Vermiform appendix (tissue), 1 donor: ENCODE results near the genes KCNK5 and TREM2.

DNA sequence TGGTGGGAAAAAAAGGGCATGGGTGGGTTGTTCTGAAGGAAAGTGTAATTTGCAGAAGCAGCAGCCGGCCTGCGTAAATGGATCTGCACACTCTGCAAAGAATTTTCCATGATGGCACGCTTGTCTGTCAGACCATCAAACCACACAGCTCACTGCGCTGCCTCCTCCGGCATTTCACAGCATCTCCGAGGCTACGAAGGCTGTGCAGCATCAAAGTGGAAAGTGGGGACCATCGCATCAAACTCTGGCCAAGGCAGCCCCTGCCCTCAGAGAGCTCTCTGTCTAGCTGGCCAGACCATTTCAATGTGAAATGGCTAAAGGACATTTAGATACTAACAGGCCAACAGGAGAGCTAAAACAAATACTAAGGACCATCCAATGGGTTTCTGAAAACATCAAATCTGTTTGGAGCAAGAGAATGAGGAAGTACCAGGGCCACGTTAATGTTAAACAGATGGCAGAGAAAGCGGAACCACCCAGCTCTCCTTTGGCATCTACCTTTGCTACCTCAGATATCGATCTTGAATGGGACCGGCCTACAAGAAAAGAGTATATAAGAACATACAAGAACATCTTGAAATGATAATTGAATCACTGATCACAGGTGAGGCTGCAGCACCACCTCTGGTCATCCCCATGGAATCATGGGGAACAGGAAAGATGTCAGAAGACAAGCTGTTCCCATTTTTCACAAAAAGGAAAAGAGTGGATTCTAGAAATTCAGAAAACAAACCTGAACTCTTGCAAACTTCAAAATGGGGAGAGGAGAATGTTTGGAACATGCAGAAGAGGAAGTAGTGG lies 31.8 kb downstream of the KCNK5 start:
- PRO-cap = no peak

DNA sequence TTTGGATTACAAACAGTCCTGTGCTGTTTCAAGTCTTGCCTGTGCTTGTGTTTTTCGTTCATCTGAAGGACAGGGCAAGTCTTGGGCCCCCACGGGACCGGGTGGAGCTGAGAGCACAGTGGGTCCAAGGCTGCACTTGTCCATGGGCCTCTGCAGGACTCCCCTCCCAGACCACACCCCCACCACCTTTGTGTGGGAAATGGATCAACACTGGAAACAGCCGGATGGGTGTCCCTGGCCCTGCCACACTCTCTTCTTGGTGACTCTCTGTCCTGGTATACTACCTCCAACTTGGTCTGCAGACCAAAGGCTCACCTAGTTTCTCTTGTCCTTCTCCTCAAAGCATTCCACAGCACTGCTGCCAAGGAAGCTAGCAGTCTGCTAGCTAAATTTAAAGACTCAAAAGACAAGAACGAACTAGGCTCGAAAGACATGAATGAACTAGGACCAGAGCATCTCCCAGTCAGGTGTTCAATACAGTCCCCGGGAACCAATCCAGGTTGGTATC lies 16.7 kb downstream of the KCNK5 start:
- PRO-cap = no peak

- PRO-cap = no peak
Measured at GRCh38 chr6:39214916-39215760, 14.1 kb downstream of the KCNK5 start.

DNA sequence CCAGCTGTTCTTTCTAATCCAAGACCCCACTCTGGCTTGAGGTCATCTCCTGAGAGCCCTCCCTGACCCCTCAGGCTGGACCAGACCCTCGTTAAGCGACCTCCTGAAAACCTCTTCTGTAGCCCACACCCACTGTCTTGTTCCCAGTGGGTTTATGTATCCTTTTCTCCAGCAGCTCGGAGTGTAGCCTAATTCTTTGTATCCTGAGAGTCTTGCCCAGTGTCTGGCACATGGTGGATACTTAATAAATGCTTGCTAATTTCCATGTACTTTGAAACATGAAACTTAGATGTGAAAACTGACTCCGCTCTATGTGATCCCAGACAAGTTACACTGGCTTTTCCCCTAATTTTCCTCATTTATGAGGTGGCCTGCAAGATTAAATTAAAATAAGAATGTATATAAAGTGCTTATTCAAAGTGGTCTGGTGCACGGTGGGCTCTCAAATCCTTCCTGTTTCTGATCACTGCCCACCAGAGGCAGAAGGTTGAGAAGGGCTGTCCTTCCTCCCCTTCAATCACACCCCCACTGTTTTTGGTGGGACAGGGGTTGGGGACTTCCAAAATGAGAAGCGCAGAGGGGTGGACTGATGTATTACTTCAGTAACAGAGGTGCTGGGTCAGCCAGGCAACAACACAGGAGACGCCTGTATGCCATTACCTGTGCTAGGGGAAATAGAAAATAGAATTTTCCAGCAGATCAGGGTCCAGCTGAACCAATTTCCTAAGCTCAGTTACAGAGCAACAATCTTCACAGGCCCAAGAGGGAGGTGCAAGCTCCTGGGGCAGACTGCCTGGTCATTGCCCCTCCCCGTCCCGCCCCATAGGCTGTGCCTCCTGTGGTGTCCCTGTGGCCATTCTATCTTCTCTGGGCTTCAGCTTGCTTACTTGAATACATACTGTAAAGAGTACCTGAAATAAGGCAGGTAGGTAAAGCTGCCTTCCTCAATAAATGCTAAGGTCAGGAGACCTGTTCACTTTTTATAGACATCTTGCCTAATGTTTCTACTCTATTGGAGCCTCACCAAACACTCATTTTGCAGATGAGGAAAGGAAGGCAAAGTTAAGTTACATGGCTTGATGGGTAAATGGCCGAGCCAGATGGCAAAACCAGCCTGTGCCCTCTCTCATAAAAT lies 3.9 kb downstream of the KCNK5 start:
- PRO-cap = no peak

DNA sequence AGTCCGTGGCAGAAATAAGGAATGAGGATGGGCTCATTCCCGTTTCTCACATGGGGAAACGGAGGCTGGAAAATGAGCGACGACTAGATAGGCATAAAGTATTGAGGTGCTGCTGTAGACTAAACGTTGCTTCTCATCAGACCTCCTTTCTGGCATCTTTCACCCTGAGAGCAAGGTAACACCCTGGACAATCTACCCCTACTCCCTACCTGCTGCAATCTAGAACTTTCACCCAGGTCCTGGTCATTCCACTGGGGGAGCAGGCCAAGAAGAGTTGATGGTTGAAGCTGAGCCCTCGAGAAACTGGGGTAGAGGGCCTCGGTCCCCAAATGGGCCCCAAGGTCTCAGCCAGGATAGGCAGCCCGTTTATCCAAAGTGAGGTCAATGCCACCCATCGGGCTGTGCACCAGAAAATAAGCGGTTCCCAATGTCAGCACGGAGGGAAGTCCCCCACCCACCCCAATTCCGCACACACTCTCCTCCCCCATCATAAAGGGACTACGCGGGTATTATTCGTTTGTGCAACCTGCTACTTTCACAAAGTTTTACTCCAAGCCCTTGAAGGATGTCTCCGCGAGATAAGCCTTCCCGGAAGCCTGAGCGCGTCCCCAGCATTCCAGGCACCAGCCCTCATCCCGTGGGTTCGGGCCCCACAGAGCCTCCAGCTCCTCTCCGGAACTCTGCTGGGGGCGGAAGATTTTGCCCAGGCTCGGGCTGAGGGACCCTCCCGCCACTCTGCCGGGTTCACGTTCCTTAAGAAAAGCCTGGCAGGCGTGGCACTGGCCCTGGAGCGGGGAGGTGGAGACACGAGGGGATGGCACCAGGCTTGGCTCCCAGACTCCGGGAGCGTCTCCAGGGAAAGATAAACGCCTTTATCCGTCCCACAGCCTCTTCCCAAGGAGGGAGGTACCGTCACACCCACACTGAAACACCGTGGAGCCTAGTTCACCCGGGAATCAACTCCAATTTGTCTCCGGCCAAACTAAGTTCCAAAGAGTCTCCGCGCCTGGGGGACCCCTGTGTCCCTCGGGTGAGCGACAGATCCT lies 1.2 kb downstream of the KCNK5 start:
- PRO-cap = no peak

DNA sequence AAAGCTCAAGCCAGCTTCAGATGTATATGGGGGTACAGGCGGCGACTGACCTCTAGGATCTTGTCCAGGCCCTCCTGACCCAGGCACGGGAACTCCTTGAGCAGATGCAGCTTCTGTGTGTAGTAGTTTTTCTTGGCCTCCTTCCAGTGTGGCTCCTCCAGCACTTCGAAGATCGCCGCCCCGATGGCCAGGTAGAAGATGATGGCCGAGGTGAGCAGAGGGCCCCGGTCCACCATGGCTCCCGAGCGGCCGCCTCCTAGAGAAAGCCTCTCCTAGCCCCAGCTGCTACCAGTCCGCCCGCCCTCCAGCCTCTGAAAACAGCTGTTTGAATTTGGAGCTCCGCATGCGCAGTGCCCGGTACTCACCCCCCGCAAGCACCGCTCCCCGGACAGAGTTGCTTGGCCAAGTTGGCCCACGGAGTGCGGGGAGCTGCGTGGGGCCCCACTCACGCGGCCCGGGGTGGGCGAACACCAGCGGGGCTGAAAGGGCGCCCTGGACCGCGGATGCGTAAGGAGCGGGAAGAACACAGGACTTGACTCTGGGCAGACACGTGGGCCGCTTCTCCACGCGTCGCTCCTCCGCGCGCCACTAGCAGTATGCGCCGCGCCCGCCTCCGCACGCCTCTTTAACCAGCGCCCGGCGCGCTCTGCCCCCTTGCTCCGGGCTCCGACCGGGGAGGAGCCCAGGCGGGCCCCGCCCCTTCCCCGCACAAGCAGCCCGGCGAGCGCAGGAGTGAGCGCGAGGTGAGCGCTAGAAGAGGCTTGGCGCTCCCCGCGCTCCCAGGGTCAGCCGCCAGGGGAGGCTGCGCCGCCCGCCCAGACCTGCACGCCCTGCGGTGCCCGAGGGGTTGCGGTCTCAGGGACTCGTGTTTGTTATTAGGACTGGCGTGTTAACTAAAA lies at the start of gene KCNK5:
Gene KCNK5, minus strand, starts transcription at position 600 of the 899 bp plus-strand sequence.
- PRO-cap = unidirectional peak, minus-strand start at position 313 of the sequence; bidirectional peak, plus-strand start at position 741 of the sequence, minus-strand start at position 627 of the sequence

DNA sequence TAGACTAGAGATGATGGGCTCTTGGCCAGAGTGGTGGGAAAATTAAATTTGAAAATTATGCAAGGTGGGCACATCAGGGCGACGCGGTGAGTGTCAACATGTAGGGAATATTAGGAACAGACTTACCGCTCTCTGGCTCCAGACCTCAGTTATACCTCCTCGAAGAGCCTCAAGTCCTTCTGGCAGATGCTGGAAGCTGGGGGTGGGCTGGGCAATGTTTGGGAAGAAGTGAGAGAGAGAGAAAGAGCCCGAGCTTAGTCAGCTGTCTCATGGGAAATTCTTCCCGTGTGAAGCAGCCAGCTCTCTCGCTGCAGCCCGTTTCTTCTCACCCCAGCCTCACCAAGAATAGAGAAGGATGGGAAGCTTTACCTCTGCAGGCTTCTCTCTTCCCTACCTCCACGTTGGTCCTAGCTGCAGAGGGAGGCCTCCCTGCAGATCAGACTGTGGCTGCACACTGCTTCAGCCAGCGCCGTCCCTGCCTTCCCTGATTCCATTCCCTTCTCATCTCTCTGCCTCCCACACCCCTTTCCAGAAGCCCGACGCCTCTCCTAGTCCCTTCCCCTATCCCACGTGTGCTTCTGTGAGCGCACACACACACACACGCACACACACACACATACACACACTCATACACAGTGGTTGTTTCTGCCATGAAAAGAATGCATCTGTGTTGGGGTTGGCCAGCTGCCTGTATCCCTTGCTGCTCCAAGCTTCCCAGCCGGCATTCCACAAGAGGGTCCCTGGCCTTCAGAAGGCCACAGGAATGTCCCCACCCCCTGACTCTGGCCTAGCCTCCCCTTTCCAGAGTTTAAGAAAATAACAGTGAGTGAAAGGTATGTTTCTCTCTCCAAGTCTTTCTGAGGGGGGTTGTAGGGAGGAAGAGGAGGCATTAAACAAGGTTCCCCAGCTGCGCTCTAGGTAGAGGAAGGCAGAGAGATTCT lies 51.9 kb downstream of the MOCS1 start:
- PRO-cap = no peak

- PRO-cap = no peak
Measured at GRCh38 chr6:39947643-39948000, 13.4 kb upstream of the MOCS1 start.

- PRO-cap = no peak
Measured at GRCh38 chr6:40930552-40931000, 108.4 kb downstream of the UNC5CL start.

DNA sequence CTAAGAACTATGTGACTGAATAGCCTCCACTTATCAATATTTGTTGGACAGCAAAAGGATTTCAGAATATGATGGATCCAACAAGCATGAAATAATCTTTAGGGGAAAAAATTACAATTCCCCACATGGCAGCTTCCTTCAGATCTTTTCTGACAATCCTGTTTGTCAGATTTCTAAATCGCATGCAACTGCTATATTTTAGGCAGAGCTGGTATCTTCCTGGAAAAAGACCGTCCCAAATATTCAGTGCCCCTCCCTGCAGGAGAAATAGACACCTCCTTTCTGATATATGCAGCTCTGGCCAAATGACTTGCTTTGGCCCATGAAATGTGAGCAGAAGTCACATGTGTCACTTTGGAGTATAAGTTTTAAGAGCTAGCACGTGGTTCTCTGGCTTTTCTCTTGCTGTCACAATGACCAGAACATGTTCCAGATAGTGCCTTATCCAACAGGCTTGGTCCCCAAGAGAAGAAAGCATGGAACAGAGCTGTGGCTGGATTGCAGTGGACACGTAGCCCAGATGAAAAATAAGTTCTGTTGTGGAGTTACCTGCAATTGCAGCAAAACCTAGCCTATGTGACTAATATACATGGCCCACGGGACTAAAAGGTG lies 40.5 kb downstream of the UNC5CL start:
- PRO-cap = no peak

- PRO-cap = no peak
Measured at GRCh38 chr6:41063816-41064458, 8.2 kb downstream of the OARD1 start.

- PRO-cap = no peak
Measured at GRCh38 chr6:41162833-41163437, at the start of gene TREM2. TREM2 (minus strand) TSS chr6:41163116.

- PRO-cap = no peak
Measured at GRCh38 chr6:41374985-41375682, 39.7 kb downstream of the NCR2 start.

DNA sequence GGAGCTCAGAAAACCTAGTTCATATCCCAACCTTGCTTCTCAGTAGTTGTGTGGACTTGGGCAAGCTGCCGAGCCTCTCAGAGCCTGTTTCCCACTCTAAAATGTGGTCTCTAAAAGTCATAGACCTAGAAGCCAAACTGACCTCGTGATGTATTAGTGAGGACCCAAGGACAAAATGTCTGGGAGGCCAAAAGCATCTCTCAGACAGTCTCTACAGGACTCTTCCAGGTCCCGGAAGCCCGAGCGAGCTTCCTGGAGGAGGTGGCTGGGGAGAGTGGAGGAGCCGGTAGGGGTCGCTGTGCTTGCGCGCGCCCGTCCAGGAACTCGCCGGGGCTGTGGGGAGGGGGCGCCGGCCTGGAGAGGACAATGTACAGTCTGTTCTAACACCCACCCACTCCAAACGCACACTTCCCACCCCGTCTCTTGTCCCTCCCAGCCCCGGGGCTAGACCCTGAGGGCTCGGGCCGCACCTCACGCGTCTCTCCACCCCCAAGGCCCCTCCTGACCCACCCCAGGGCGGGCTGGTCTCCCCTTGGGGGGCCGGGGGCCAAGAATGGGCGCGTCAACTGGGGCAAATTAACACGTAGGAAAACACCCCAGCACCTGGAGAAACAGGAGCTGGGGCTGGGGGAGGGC lies 103.4 kb upstream of the FOXP4 start:
- PRO-cap = no peak

GRCh38 chr6:41505080-41505641 lies 41.0 kb upstream of the FOXP4 start:
- PRO-cap = bidirectional peak, plus-strand start at chr6:41505442, minus-strand start at chr6:41505206

DNA sequence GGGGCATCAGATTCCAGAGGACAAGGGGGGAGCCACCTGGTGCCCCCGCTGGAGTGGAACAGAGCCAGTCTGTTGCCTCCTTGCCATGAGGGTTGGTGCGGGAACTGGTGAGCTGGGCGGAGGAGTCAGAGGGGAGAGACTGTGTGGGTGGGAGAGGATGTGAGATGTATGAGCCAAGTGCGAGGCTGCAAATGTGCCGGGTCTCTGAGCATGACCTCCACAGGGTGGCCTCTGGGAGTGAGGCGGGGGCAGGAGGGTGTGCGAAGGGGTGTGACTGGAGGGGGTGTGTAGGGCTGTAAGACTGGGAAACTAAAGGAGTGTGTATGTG lies 14.0 kb upstream of the FOXP4 start:
- PRO-cap = no peak

DNA sequence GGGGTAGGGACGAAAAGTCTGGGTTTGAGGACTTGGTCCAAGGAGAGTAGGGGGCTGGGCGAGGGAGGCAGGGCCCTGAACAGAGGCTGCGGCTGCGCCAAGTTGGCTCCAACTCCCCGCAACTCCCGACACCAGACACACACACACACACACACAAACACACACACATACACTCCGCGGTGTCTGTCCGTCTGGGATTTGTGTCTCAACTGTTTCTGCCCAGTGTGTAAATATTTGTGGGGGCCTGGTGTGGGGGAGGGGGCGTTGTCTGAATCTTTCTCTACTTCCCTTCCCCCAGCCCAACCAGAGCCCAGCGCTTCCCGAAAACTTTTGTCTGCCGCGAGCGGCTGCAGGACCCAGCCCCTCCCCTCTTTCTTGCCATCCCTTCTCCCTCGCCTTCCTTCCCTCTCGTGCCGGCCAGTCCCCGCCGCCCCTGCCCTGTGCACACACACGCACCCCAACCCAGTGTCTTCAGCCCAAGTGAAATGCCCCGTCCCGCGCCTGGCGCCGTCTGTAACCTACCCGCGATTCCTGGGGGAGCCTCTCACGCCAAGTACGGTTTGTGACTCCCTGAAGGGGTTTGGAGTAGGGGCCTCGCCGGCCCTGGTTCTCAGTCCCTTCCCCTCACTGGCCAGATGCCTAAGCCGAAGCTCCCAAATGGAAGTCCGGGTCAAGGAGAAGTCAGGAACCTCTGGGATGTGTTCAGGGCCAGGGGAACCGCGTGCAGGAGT lies 840 bp downstream of the MDFI start:
- PRO-cap = no peak

GRCh38 chr6:41682049-41682732 lies 43.9 kb downstream of the MDFI start:
- PRO-cap = no peak

GRCh38 chr6:41758322-41758775 lies 11.2 kb upstream of the PGC start:
- PRO-cap = no peak

- PRO-cap = no peak
Measured at GRCh38 chr6:41767094-41767875, 12.4 kb downstream of the FRS3 start.